Mesenteric fat pad (tissue), 1 donor: ENCODE measurements around a stretch of chr2.

- PRO-cap: no peak
These were observed 2.9 kb downstream of the RNF149 start for GRCh38 chr2:101305547-101306144.

- PRO-cap: no peak
These were observed 2.5 kb upstream of the RNF149 start for GRCh38 chr2:101311068-101311379.

GRCh38 chr2:101327668-101328380 is 19.3 kb upstream of the RNF149 start:
- PRO-cap: no peak

DNA sequence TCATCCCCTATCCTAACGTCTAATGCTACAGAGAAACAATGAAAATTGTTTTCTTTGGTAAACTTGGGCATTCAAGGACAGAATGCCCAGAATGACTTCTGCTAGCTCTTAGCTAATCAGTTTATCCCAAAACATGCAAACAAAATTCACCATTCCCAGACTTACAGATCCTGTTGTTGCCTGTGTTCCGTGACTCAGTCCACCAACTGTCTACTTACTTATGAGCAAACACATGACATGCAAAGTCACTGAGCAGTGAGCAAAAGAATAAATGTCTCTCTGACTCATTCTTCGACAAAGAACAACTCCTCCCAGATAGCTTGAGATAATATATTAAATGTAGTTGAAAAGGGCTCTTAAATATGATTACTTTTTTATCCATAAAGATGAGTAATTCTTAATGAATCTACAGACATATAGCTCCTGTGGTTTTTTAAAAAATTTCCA is 9.0 kb upstream of the CREG2 start:
- PRO-cap: no peak

- PRO-cap: no peak
These were observed 927 bp upstream of the MAP4K4 start for GRCh38 chr2:101696439-101697120.

GRCh38 chr2:102056105-102056701 is 64.4 kb downstream of the IL1R2 start:
- PRO-cap: no peak

DNA sequence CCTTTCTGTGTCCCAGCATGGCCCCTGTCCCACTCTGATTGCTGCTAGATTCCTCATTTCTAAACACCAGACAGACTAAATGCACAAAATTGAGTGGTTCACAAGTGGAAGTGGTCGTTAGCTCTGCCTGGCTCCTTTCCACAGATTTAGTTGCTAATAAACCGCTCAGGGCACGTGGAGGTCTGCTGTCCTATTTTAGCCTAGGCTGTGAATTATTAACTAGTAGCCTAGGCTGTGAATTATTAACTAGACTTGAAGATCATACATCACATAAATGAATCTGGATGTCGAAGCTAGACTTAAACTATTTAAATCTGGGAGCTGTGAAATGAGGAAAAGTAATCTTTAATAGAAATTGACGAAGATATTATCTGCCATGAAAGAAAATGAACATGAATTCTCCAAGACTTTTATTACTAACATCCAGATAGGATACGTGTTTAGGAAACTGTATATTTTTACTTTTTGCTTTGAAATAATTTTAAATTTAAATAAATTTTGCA is 3.7 kb downstream of the IL1RL2 start:
- PRO-cap: no peak

DNA sequence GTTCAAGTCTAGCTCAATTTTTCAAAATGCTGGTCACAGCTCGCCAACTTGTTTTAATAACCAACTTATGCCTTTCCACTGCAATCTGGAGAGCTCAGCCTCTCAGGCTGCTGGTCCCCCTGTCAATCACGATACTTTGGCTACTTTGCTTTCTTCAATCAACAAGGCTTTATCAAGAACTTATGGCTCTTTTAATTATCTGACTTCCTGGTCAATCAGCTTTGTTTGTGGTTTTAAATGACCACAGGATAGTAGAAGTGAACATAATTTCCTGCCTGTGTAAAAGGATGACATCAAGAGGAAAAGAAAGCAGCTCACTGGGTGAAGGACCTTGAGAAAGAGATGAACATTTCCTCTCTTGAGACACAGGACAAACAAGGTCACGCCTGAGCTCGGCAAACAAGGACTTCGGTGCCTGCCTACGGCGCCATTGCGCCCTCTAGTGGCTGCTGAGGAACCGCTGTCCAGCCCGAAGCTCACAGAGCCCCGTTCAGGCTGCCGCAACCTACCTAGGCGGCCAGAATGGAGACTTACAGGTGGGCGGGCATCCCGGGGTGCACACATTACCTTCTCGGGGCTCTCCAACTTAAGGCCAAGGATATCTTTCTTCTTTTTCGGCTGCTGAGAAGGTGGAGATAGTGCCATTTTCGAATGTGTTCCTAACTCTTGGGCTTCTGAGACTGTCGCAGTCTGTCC is 53.9 kb downstream of the IL1RL2 start:
- PRO-cap: no peak

GRCh38 chr2:102367761-102368026 is 12.1 kb downstream of the IL18R1 start:
- PRO-cap: no peak

GRCh38 chr2:102621235-102622241 is 2.2 kb downstream of the SLC9A2 start:
- PRO-cap: no peak

DNA sequence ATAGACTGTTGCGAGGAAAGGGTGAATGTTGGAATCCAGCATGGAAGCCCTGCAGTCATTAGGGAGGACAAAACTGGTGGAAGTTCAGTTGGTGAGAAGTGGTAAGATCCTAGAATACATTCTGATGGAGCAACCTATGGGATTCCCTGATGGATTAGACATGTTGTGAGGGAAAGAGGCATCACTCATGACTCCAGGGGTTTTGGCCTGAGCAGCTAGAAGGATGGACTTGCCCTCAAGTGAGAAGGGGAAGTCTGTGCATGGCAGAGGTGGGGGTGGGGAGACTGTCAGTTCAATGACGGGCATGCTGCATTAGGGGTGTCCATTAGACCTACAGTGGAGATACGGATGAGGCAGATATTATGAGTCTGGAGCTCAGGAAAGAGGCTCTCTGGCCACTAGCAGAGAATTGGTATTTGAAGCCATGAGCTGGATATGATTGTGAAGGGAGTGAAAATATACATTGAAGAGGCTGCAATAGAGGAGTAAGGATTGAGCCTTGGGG is 51.2 kb downstream of the MFSD9 start:
- PRO-cap: no peak

DNA sequence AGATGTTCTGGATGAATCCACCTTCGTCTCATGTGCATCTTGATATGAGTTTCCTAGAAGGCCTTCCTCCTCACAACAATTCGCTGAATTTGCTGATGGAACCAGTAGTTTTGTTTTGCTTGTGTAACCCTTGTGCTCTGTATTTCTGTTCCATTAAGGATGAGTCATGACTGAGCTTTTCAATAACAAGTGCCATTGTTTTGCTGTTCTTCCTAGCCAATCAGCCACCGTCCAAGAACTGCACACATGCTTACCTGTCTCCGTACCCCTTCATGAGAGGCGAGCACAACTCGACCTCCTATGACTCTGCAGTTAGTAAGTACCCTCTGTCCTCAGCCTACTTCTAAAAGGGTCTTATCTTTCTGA is 2.3 kb downstream of the TMEM182 start:
- PRO-cap: no peak

DNA sequence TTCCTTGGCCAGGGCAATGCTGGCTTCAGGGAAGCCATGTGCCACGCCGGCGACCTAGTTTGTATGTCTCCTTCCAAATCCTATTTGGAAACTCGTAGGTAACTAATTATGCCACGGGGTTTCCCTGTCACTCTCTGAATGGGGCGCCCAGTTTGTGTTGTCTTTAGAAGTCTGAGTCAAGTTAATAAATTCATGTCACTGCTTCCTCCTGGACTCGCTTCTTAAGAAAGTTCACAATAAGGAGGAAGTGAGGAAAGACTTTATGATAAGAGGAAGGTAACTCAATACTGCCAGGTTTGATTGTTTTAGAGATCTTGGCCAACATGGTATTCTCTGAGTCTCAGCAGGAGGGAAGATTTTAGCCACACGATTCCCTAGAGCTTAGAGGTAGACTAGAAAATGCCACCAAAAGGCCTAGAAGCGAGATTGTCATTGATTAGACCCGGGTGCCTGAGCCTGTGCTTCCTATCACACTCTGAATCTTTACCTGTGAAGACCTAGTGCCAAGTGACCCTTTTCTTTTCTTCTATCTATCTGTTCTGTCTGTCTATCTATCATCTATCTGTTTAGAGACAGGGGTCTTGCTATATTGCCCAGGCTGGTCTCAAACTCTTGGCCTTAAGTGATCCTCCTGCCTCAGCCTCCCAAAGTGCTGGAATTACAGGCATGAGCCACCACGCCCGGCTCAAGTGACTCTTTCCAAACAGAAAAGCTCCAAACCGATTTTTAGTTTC is 18.8 kb downstream of the FHL2 start:
- PRO-cap: no peak

DNA sequence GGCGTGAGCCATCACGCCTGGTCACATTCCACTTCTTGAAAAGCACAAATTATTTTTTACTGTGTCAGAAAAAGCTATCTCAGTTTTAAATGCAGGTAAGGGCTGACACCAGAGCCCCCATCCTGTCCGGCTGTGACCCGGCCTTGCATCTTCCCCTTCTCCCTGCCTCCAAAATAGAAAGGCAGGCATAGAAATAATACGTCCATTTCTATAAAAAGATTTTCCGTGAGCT is 11.9 kb downstream of the FHL2 start:
- PRO-cap: no peak

GRCh38 chr2:105426950-105427919 is 28.4 kb upstream of the FHL2 start:
- PRO-cap: no peak

GRCh38 chr2:105437590-105438144 is 38.8 kb upstream of the FHL2 start:
- PRO-cap: no peak

DNA sequence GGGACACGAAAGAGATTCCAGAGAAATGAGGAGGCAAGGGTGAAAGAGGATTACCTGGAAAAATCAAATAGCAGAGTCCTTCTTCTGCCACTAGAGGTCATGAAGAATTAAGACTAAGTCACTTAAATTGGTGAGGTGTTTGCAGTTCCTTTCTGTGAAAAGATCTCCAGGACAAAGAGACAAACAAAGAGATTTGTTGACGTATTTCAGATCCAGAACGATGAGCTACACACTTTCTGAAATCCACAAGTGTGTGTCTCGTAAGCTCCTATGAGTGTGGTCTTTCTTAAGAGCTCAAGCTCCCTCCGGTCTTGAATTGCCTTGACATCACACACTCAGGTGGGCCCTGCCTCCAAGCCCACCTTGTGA is 168.3 kb upstream of the NCK2 start:
- PRO-cap: no peak

GRCh38 chr2:105745967-105746417 is 1.3 kb downstream of the NCK2 start:
- PRO-cap: no peak

DNA sequence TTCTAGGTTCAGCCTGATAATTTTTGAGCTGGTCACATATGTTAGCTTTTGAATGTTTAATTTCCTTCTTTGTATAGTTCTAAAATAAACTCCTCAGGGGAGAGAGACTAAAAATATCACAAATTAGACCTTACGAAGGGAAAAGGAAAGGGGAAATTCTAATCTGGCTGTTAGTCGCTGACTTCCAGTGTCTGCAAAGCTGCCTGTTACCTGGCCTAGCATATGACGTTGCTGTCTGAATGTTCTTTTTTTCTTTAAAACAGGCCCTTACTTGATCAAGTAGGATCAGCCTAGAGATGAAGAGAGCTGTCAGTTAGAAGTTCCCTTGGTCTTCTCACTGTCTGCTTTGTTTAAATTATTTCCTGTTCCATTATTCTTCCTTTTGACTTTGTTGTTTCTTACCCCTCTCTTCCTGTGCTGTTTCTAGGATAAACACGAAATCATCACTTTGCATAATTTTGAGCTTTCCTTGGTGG is 11.2 kb downstream of the NCK2 start:
- PRO-cap: no peak

DNA sequence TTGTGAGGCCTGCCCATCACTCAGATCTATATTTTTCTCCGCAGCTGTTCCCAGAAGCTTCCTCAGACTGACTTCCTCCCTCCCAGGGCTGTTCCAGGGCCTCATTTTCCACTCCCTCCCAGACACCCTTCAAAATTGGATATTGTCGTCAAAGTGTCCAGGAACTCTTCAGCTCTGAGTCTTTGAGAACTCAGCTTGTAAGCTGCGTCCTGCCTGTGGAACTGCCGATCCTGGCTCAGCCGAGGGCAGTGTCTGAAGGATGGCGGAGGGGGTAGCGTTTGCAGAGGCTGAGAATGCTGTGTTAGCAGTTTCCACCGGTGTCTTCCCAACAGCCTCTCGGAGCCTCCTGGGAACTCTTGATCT is 27.1 kb downstream of the NCK2 start:
- PRO-cap: no peak